Prostate gland (tissue), 2 donors: Measurements from ENCODE around the gene ETNK2.

DNA sequence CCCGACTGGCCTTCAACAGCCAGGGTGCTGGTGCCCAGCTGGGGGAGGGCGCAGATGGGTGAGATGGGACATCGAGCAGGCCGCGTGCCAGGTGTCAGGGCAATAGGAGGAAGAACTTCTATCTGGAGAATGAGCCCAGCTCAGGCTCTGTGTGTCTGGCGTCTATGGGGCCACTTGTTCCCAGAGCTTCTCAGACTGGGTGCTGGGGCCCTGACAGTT, 291 bp upstream of the MYBPH start:
- PRO-cap, result no peak
- RAMPAGE, long total RNA, 2 experiments, result no peak in any of the 2 experiments

GRCh38 chr1:203305864-203306027, 427 bp downstream of the BTG2 start:
- PRO-cap, result no peak
- RAMPAGE, long total RNA, 2 experiments, result no peak in any of the 2 experiments

DNA sequence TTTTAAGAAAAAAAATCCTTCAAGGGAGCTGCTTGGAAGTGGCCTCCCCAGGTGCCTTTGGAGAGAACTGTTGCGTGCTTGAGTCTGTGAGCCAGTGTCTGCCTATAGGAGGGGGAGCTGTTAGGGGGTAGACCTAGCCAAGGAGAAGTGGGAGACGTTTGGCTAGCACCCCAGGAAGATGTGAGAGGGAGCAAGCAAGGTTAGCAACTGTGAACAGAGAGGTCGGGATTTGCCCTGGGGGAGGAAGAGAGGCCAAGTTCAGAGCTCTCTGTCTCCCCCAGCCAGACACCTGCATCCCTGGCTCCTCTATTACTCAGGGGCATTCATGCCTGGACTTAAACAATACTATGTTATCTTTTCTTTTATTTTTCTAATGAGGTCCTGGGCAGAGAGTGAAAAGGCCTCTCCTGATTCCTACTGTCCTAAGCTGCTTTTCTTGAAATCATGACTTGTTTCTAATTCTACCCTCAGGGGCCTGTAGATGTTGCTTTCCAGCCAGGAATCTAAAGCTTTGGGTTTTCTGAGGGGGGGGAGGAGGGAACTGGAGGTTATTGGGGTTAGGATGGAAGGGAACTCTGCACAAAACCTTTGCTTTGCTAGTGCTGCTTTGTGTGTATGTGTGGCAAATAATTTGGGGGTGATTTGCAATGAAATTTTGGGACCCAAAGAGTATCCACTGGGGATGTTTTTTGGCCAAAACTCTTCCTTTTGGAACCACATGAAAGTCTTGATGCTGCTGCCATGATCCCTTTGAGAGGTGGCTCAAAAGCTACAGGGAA, 2.5 kb downstream of the BTG2 start:
- PRO-cap, result no peak
- RAMPAGE, long total RNA, 2 experiments, result no peak in any of the 2 experiments

- PRO-cap, result bidirectional peak, plus-strand start at chr1:203321234, minus-strand start at chr1:203321047
- RAMPAGE, long total RNA, 2 experiments, result no peak in any of the 2 experiments
Observed at GRCh38 chr1:203320268-203321383, 15.3 kb downstream of the BTG2 start.

GRCh38 chr1:203323558-203324566, 18.5 kb downstream of the BTG2 start:
- PRO-cap, result no peak
- RAMPAGE, long total RNA, 2 experiments, result no peak in any of the 2 experiments

DNA sequence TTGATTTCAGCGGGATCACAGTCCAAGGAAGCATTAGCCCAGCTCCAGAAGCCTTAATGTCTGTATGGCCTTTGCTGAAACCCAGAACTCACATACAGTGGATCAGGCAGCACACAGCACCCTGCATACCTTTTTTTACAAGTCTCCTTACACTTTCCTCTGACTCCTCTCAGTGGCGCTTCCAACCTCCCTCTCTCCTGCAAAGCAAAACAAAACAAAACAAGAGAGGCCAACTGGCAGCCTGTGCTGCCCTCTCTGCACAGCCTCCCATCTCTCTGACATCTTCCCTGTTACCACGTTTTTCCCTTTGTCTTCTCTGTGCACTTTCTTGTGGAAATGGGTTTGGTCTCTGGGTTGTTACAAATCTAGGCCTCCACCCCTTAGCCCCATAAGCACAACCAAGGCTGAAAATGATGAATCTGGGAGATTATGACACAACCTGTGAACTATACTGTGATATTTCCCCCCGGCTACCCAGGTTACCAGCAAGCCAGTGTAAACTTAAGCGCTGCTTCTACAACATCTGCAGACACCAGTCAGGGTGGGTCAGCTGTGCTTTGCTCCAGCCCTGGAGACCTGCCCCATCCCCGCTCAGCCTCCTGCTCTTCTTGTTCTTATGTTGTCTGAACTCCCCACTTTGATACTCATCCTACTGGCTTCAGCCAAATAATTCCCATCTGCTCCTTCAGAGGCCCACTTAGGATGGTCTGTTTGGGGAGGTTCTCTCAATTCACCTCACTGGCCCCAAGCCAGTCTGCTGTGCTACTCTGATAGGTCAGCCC, 54.9 kb upstream of the FMOD start:
- PRO-cap, result no peak
- RAMPAGE, long total RNA, 2 experiments, result no peak in any of the 2 experiments

DNA sequence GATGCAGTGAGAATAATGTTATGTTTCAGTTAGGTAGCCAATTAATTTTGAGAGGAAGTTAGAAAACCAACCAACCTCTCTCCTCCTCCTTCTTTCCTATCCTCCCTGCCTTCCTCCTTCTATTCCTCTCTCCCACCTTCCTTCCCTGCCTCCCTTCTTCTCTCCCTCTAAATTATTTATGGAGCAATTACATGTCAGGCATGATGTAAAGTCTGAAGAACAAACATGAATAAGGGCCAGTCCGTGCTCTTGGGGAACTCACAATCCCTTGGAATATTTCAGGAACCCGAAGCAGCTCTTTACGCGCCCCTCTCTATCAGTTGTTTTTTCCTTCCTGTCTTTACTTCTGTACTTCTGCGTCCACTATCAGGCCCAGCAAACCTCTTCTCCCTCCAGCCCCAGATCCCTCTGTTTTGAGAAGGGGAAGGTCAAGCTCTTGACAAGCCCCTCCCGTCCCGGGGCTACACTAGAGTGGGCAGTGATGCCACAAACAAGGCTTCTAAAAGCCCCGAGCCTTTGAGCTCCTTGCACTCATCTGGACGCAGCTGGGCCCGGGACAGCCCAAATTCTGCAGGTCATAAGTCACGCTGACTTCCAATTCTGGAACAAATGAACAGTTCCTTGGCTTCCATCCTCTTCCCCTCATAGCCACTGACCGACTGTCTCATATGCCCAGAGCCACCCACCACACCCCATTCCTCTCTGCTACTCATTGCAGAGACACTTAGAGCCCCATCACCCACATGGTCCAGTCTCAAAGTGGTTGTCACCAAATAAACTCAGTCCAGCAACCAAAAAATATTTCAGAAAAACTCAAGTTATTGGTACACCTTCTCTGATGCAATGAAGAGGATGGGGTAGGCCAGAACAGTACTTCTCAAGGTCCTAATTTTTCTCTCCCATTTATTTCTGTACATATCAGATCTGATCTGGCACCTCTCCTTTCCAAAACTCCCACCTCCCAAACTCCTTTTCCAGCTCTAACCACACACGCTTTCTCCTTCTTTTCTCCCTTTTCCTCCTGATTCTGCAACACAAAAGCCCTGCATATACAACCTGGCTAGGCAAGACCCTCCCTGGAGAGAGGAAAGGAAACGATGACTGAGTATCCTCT, 32.8 kb upstream of the PRELP start:
- PRO-cap, result no peak
- RAMPAGE, long total RNA, 2 experiments, result no peak in any of the 2 experiments

DNA sequence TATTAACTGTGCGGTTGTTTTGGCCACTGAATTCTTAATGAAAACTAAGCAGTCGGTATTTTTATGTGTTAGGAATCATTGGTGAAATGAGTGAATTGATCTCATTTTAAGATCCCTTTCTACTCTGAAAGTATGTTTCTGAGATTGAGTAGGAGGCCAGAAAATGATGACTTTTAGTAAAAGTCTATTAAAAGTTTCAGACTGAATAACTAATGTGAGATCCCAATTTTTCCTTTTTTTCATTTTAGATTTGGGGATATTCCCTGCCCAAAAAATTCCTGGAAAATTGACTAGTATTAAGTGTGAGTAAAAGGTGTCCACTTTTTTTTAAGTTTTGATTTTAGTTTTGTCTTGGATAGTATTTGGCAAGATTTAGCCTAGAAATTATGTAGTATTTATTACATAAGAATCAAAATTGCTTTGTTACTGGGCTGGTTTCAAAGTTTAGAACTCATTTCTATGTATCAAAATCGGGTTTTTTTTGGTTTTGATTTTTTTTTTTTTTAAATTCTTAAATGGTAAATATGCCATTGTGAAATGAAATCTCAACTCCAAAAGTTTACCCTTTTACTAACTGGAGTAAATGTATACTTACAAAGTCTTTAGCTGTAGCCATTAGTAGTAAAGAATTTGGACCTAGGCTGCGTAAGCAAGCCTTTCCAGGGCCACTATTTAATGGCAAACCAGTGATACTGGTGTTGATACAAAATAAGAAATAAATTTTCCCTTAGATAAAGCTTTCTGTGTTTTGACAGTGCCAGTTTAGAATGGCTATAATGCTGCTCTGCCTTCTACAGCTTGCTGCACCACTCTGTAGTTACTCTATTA, 6.1 kb downstream of the ZBED6 start:
- PRO-cap, result no peak
- RAMPAGE, long total RNA, 2 experiments, result no peak in any of the 2 experiments

DNA sequence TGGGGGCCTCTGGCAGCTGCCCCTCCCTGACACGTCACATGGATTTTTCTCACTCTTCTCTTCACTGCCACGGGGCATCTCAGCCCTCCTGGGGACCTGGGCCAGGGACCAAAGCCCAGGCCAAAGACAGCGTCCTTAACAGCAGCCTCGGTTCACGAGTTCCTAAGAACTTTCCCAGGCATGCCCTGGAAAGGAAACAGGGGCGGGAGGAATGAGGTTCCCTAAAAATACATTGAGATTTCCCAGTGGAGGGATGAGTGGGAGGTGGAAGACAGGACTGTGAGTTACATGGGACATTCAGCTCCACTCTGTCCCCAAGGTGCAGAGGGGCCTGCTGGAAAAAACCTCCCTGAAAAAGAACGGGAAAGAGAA, 31.5 kb upstream of the SOX13 start:
- PRO-cap, result no peak
- RAMPAGE, long total RNA, 2 experiments, result no peak in any of the 2 experiments

DNA sequence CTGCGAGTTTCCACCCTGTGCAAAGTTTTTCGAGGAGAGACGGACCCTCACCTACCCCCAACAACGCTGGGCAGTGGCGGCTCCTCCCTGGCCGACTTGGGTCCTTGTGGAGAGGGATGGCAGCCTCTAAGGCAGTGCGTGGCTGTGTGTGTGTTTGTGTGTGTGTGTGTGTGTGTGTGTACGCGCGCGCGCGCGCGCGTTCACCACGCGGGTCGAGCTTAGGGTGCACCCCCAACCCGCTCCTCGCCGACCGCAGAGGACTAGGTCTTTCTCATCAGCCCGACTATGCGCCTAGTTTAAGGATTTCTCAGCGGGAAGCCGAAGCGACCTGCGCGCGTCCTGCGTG, 879 bp downstream of the SOX13 start:
- PRO-cap, result bidirectional peak, plus-strand start at position 206 of the sequence, minus-strand start at position 106 of the sequence
- RAMPAGE, long total RNA, 2 experiments, result no peak in any of the 2 experiments

DNA sequence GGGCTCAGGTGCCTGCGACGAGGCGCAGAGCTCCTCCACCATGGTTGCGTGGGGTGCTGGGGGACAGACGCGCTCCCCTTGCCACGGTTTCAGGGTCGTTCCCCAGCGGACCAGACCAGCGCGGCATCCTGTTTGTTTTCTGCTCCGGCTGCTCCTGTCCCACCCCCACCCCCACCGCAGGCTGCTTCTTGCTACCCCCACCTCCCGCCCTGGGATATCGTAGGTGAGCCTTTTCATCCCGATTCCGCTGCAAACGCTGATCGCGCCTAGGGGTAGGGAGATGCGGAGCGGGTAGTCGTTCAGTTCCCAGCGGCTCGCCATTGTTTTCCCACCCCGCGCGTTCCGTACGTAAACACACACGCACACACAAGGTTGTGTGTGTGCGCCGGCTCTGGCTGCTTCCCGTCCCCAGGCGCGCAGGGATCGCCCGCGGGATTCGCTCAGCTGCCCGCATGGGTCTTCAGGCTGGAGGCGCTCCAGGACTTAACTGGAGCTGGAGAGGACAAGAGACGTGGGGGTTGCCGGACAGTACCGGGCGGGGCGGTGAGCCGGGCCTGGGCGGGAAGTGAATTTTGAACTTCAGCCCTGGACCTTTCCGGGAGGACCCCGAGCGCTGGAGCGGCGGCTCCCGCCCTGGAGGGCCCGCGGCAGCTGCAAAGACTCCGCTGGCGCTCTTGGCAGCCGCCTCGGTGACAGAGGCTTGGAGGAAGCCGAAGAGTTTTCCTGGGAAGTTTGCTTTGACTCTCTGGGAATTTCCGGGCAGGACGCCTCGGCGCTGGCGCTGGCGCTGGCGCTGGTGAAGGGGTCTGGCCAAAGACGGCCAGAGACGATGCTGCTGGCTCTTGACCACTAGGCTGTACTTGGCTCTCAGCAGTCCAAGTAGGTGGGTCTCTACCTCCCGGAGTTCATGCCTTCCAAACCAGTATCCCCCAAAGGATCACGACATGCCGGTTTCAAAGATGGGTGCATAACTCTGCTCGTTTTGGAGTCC, 1.5 kb downstream of the SOX13 start:
- PRO-cap, result bidirectional peak, plus-strand start at position 398 of the sequence, minus-strand start at position 410 of the sequence; bidirectional peak, plus-strand start at position 748 of the sequence, minus-strand start at position 489 of the sequence
- RAMPAGE, long total RNA, 2 experiments, result no peak in any of the 2 experiments

GRCh38 chr1:204143268-204144058, 8.4 kb downstream of the ETNK2 start:
- PRO-cap, result no peak
- RAMPAGE, long total RNA, 2 experiments, result no peak in any of the 2 experiments

GRCh38 chr1:204150234-204150684, 1.6 kb downstream of the ETNK2 start:
- PRO-cap, result no peak
- RAMPAGE, long total RNA, 2 experiments, result no peak in any of the 2 experiments

DNA sequence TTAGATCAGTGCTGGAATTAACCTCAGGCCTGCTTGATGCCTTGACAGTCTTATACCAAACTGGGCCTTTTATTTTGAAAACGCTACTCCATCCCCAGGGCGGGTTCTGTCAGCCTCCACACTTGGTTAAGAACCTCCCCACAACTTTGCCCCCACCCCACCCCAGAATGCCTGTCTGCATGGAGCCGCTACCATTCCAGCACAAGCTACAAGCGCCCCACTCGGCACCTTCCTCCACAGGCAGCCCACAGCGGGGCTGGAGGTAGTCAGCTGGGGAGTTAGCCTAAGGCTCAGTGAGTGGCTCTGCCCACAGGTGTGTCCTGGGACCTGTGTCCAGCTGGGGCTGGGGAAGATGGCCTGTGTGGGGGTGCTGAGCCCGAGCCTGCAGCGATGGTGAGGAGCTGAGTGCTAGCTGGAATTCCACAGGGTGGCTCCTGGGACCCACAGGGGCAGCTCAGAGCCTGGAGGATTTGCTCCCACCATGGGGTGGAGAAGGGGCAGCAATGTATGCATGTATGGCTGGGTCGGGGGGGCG, 1.1 kb downstream of the ETNK2 start:
- PRO-cap, result no peak
- RAMPAGE, long total RNA, 2 experiments, result no peak in any of the 2 experiments

GRCh38 chr1:204151555-204152437, at the start of gene ETNK2:
ETNK2 (minus strand) TSS chr1:204152044.
- PRO-cap, result bidirectional peak, plus-strand start at chr1:204151956, minus-strand start at chr1:204151782; bidirectional peak, plus-strand start at chr1:204152239, minus-strand start at chr1:204152044
- RAMPAGE, long total RNA, 2 experiments, result start-site peak on the minus strand in 1 of 2 experiments, at chr1:204151779-204151871 at its widest, 24 to 25 reads per replicate

DNA sequence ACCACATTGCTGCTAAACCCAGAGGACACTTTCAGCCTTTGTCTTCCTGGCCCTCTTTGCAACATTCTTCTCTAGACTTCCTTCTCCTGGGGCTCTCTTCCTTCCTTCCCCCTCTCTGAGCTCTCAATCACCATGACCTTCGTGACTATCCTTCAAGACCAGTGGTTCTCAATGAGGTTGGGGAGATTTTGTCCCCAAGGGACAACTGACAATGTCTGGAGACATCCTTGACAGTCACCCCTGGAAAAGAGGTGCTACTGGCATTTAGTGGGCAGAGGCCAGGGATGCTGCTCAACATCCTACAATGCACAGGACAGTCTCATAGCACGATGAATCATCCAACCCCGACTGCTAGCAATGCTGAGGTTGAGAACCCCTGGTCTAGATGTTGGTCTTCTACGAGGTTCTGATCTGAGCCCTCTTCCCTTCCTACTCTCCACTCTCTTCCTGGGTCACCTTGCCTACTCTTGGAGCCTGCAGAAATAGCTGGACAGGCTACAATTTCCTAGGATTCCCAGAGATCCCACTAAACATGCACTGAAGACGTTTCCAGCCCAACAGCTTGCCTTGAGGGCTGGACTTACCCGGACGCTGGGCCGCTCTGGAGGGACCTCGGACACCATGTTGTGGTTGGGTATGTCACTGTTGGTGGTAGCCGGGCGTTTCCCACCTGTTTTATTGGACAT, 59.4 kb upstream of the GOLT1A start:
- PRO-cap, result no peak
- RAMPAGE, long total RNA, 2 experiments, result no peak in any of the 2 experiments

- PRO-cap, result no peak
- RAMPAGE, long total RNA, 2 experiments, result no peak in any of the 2 experiments
Observed at GRCh38 chr1:204334913-204335282, 24.8 kb downstream of the PLEKHA6 start.

GRCh38 chr1:204345215-204346132, 14.3 kb downstream of the PLEKHA6 start:
- PRO-cap, result no peak
- RAMPAGE, long total RNA, 2 experiments, result no peak in any of the 2 experiments

DNA sequence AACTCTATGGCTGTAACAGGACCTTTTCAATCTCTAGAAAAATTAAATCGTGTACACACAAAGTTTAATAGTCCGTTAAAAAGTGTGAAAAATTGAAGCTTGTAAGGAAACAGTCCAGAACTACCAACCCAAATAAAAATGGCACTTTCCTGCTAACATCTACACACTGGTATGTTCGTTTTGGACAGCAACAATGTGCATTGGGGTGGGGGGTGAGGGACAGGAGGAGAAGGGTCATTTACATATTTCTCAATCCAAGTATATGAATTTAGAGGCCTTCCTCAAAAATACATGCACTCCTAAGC, 2.6 kb downstream of the PPP1R15B start:
- PRO-cap, result no peak
- RAMPAGE, long total RNA, 2 experiments, result no peak in any of the 2 experiments

DNA sequence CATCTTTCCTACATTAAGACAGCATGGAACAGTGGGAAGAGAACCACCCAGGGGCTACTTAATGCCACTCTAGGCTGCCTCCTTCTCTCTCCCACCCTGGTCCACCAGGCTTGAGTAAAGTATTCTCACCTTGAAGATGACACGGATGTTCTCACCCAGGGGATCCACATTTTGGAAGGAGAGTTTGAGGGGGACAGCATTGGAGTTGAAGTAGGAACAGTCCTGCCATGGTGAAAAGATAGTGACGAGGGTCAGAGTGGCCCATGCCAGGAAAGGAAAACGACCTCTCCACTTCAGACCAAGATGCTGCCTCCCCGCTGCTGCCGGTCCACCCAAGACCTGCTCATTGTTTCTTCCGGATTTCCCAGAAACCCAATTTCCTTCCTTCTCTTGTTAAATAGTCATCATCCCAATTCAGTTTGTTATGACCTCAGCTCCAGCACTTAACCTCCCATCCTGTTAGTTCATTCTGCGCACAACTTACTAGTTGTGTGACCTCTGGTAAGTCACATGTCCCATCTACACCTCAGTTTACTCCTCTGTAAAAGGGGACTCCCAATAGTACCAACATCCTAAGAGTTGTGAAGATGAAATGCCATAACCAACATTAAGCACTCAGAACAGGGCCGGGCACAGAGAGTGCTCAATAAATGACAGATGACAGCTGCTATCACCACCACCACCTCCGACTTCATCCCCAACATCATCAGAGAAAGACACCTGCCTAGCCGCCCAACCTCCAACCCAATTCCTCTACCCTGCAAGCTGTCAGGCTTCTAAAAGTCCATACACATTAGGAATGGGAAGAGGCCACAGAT, 29.9 kb upstream of the PPP1R15B start:
- PRO-cap, result no peak
- RAMPAGE, long total RNA, 2 experiments, result no peak in any of the 2 experiments